SJSA1 (cell line): Measurements from ENCODE around the genes RND2, SLC4A1 and FAM171A2.

DNA sequence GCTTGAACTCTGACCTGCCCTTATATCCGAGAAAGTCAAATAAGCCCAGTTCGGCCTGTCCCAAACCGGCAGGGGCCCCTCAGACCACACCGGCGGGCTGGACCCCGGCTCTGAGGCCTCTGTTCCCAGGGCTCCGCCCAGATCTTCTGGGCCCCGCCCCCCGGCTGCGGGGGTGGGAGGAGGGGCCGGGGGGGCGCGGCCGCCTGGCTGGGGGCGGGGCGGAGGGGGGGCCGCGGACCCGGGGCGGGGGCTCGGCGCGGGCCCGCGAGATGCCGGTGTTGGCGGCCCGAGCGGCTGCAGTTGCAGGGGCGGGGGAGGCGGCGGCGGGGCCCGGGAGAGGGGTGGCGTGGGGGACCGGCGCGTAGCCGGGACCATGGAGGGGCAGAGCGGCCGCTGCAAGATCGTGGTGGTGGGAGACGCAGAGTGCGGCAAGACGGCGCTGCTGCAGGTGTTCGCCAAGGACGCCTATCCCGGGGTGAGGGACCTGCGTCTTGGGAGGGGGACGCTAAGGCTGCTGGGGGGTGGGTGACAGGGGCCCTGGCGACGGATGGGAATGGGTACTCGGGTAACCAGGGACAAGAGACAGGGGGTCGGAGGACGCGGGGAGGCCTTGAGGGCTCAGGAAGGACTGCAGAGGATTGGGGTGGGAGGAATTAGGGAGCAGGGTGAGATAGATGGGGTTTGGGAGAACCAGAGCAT, at the start of gene RND2:
Gene RND2 (plus strand): TSS at position 257 of the 699 bp plus-strand sequence.
- RAMPAGE, long total RNA, result no peak

GRCh38 chr17:43124257-43124485, 993 bp downstream of the BRCA1 start:
- RAMPAGE, long total RNA, result no peak

DNA sequence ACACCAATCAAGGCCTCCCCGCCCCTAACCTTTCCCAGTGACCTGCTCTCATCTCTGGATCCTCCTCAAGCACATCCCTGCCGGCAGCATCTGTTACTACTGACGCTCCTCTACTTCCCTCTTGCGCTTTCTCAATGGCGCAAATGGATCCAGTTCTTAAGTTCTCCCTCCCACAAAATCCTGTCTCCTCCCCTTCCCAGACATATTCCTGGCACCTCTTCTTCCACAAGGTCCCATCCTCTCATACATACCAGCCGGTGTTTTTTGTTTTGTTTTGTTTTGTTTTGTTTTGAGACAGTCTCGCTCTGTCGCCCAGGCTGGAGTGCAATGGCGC, 711 bp downstream of the BRCA1 start:
- RAMPAGE, long total RNA, result no peak

DNA sequence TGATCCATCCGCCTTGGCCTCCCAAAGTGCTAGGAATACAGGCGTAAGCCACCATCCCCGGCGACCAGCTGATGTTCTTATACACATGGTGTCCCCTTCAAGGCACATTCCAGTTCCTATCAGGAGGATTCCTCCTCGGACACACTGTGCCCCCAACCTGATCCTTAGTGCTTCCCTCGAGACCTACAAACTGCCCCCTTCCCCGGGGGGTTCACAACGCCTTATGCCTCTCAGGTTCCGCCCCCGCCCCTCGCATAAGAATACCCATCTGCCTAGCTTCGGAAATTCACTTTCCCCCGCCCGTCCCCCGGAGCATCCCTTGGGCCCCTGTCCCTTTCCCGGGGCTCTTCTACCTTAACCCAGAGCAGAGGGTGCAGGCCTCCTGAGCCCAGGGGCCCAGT, 1.6 kb upstream of the NBR1 start:
- RAMPAGE, long total RNA, result no peak

DNA sequence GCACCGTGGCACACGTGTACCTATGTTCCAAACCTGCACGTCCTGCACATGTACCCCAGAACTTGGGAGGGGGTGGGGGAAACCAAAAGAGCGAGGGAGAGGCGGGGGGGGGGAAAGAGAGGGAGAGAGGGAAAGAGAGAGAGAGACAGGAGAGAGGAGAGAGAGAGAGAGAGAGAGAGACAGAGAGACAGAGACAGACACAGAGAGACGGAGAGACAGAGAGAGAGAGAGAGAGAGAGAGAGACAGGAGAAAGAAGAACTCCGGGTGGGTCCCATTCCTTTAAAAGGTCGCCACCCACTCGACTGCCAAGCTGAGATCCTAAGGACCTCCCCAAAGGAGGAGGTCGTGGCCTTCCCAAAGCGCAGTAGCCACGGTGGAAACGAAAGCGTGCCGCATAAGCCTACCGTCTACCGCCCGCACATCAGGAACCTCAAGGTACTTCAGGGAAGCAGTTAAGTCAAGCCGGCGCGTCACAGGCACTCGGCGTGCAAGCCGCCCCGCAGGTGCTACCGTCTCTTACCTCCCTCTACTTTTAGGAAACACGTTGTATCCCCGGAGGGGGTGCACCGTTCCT, 44.2 kb upstream of the CCDC200 start:
- RAMPAGE, long total RNA, result no peak

DNA sequence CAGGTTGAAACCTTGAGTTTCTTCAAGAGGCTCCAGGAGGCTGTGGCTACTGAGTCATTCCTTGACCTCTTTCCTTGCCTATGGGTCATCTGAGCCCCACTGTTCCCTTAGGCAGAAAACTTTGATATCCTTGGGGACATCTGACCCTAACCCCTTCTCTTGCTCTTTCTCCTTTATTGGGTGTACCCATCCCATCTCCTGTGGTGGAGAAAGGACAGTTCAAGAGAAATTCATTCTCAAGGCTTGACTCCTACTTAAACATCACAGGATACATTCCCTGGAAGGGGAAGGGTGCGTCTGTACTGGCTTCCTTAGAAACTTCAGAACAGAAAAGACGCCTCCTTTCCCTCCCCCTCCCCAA, 12.6 kb downstream of the ARL4D start:
- RAMPAGE, long total RNA, result no peak

DNA sequence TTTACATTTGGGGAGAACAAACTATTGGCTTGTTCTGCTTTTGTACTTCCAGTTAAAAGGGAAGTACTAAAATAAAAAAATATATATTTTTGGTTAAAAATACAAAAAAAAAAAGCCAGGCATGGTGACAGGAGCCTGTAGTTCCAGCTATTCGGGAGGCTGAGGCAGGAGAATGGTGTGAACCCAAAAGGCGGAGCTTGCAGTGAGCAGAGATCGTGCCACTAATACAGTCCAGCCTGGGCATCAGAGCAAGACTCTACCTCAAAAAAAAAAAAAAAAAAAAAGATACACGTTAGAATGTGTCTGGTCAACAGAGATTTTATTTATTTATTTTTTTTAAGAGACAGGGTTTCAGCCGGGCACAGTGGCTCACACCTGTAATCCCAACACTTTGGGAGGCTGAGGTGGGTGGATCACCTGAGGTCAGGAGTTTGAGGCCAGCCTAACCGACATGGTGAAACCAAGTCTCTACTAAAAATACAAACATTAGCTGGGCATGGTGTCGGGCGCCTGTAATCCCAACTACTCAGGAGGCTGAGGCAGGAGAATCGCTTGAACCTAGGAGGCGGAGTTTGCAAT, 20.3 kb upstream of the DHX8 start:
- RAMPAGE, long total RNA, result no peak

- RAMPAGE, long total RNA, result no peak
Observed at GRCh38 chr17:43526214-43526663, 19.9 kb downstream of the ETV4 start.

GRCh38 chr17:43900378-43901214, 6.7 kb downstream of the MPP2 start:
- RAMPAGE, long total RNA, result no peak

- RAMPAGE, long total RNA, result no peak
Observed at GRCh38 chr17:43920703-43921051, 13.3 kb upstream of the MPP2 start.

GRCh38 chr17:44002193-44002889, 2.1 kb upstream of the NAGS start:
- RAMPAGE, long total RNA, result no peak

DNA sequence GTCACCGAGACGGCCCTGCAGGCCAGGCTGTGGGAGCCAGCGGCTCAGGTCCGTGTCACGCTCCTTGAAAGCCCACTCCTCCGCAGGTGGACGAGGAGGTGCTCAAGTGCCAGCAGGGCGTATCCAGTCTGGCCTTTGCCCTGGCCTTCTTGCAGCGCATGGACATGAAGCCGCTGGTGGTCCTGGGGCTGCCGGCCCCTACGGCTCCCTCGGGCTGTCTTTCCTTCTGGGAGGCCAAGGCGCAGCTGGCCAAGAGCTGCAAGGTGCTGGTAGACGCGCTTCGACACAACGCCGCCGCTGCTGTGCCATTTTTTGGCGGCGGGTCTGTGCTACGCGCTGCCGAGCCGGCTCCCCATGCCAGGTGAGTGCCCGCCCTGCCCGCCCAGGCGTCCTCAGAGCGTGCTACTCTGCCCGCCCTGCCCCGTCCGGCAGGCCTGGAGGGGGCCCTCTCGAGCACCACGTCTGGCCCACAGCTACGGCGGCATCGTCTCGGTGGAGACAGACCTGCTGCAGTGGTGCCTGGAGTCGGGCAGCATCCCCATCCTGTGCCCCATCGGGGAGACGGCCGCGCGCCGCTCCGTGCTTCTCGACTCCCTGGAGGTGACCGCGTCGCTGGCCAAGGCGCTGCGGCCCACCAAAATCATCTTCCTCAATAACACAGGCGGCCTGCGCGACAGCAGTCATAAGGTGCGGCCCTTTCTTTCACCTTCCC, 1.3 kb downstream of the NAGS start:
- RAMPAGE, long total RNA, result no peak

- RAMPAGE, long total RNA, result no peak
Observed at GRCh38 chr17:44007631-44007994, 3.2 kb downstream of the NAGS start.

DNA sequence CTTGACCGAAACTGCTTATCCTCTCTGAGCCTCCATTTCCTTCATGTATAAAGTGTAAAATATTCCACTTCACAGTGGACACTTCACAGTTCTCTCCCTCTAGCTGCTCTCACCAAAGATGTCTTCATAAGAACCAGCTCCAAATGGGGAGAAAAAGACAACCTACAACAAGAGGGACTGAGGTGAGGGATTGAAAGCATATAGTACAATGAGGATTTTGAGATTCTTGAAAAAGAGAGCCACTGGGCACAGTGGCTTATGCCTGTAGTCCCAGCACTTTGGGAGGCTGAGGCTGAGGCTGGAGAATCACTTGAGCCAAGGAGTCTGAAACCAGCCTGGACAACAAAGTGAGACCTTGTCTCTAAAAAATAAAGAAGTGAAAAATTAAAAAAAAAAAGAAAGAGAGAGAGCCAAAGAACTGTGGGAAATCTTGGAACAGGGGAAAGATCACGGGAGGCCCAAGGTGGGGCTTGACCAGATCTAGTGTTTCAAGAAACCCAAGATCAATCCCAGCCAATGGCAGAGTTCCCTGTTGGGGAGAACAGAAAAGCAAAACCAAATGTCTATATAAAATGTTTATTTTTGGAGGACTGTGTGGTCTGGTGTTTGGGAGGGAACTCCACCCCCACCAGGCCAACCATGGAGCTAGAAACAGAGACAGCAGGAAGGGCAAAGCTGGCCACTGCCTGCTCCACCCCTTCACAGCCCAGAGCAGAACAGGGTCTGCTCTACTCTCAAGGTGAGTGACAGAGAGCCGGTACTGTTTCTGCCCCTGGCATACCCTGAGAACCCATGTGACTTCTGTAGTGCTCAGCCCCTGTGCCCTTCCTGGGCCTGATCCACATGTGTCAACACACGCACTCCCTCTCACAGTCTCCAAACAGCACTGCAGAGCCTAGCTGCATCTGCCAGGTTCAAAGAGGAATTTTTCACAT, 3.9 kb downstream of the TMEM101 start:
- RAMPAGE, long total RNA, result no peak

DNA sequence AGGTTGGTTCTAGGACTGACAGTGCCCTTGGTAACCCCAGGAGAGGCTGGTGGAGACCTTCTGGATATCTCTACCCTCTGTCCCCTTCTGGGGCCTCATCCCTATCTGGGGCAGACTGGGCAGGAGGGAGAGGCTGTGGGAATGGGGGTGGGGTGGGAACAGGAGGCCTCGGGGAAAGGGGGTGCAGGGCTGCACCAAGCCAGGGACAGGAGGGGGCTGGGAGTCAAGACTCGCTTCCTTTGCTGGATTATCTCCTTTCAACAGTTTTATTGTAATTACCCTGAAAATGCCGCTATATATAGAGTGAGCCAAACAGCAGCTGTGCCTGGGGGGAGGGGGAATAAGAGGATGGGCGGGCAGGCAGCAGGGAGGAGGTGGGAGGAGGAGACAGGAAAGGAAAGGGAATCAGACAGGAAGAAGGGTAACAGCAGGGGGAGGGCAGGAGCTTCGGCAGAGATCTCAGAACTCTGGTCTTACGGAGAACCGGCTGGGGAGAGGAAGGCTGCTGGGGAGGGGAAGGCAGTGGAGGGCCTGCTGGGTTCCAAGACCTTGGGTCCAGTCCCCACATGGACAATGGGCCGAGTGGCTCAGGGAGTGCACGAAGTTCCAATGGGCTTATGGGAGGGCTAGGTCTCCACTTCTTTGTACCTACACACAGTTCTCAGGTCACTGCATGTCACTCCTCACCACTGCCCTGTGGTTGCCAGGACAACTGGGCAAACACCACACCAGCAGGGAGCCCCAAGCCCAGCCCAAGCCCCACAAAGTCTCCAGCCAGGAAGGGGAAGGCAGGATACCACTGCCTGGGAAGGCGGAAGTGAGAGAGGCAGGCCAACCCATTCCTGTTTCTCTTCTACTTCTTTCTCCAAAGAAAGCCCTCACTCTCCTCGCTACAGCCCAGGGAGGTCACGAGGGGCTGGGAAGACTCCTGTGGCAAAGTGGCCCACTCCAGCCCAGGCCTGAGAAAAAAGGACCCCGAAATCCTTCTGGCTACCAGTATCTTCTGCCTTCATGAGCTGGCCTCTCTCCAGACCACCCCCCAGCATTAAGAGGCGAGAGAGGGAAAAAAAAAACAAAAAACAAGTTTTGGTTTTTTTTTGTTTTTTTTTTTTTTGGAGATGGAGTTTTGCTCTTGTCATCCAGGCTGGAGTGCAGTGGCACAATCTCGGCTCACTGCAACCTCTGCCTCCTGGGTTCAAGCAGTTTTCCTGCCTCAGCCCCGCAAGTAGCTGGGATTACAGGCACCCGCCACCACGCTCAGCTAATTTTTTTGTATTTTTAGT, 25.3 kb downstream of the G6PC3 start:
- RAMPAGE, long total RNA, result no peak

DNA sequence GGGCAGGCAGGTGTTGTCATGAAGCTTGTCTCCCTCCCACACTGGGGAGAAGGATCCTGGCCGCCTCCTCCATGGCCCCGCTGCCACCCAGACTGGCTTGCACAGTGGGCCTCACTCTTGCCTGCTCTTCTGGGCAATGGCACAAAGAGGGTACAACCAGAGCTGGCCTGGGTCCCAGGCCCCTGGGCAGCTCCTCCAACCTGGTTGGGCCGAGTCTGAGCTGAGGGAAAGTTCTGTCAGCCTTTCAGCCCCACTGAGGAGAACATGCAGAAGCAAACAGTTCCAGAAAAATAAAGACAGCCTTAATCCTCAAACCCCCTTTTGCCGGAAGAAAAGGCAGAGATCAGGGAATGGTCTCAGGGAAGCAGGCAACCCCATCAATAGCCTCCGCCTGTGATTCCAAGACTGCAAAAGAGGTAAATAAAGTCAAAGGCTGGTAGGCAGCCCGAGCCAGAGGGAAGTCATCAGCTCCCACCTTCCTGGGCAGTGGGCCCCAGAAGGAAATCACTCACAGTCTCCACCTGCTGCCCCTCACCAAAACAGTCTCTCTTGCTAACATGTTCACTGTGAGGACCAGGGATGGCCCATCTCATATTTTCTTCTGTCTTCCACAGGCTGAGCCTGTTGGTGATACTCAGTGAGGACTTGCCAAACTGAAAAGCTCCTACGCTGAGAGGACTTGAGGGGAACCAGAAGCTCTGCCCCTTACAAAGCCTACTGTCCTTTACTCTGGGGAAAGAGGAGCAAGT, 8.8 kb downstream of the HDAC5 start:
- RAMPAGE, long total RNA, result no peak

DNA sequence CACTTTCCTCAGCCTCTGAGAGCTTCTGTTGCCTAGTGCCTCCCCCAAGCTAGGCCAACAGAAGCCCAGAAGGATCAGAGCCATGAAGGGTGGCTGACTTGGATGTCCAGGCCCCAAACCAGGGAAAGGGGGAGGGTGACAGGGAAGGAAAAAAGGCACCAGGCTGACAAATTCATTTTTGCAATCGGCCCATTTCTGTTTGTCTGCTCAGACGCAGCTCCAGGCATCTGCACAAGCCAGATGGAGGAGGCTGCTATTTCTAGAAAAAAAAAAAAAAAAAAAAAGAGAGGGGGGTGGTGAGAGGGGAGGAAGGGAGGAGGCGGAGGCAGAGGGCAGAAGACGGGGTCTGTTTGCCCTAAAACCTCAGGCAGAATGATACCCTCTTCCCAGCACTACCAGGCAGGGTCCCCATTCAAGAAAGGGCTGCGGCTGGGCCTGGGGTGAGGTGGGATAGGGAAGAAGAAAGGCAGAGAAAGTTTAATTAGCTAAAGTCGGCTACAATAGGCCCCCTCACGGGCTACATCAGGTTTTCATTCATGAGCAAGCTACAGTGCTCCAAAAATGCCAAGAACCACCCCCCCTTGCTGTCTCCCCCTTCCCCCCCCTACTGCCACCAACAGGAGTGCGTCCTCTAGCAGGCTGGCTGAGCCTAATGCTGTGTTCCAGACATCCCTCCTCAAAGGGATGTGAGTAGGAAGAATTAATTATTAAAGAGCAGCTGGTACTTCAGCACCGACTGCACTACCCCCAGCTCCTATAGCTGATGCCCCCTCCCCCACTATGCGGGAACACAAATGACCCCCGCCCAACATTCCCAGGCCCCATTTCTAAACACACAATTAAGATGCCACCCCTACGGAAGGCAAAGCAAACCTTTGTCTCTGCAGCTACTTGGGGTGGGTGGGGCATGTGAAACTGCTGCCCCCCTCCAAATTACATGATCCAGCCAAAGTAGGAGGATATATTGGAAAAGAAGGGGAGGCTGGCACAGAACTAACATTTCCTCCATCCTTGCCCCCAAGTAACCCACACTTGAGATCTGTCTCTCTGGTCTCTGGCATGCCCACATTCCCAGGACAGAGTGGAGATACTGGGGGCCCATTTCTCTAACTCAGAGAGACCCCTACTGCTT, 2.2 kb downstream of the HDAC5 start:
- RAMPAGE, long total RNA, result no peak

GRCh38 chr17:44190913-44191361, 4.2 kb downstream of the TMUB2 start:
- RAMPAGE, long total RNA, result no peak

- RAMPAGE, long total RNA, result no peak
Observed at GRCh38 chr17:44268043-44268514, at the start of gene SLC4A1. SLC4A1 (minus strand) TSS chr17:44268135.

- RAMPAGE, long total RNA, result no peak
Observed at GRCh38 chr17:44363592-44364283, at the start of gene FAM171A2. FAM171A2 (minus strand) TSS chr17:44363853.